Colonic mucosa (tissue), 1 donor: Measurements from ENCODE around the genes TSPYL2, MAGEH1 and UBQLN2.

DNA sequence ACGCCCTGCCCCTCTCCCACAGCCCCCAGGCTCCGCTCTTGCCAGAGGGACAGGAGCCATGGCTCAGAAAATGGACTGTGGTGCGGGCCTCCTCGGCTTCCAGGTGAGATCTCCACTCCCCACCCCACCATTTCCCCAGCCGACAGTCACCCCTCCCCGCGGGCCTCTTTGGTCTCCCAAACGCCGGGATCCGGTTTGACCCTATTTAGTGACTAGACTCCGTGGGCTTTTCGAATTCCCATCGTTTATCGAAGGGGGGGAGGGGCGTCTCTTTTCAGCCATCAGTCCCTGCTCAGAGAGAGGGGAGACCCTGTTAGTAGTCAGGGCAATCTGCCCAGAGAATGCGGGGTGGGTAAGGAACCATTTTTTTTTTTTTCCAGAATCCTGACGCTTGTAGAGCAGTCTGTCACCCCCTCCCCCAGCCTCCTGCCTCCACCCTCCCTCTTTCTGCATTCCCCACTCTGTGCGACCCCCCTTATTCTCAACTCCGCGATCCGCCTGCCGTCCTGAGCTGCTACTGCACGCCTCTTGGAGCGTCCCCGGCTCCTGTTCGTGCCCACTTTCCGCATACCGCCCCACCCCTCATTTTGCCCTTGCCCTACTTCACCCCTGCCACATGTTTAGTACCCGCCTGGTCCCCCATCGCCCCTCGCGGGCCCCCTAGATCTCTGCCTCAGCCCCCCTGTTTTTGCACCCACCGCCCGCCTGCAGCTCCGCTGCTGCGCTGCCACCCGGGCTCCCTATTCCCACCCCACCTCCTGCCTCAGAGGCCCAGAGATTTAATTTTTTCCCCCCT is 1.0 kb downstream of the MAGED1 start:
- PRO-cap: no peak

- PRO-cap: no peak
These were observed 57.5 kb upstream of the XAGE1B start for GRCh38 chrX:52574360-52574851.

- PRO-cap: bidirectional peak, plus-strand start at chrX:53082367, minus-strand start at chrX:53082110
These were observed at the start of gene TSPYL2 for GRCh38 chrX:53082277-53082468. Gene TSPYL2 (plus strand): TSS chrX:53082367.

DNA sequence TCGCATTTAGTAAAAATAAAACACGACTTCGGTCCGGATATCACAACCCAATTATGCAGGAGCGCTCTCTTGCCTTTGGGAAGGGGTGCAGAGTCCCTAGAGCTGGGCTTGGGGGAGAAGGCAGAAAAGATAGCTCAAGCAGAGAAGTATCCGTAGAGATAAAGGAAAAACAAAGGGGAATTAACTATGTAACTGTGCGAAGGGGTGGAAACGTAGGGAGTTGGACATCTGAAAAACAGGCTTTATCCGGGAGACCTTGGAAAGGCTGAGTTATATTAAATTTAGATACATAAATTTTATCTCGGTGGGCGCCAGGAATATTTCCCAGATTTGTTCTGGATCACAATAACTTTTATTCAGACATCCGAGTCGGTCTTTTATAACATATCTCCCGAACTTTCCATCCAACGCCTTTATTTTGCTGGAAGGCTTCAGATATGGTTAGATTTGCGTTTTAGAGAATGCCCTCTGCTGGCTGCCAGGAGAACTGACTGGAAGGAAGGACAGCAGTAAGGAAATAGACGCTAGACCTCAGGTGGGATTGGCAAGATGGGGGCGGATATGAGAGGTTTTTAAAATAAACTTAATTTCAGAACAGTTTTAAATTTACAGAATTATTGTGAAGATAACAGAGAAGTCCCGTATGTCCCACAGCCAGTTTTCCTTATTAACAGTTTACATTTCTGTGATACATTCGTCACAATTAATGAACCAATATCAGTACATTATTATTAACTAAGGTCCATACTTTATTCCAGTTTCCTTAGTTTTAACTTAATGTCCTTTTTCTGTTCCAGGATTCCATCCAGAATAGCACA is 4.8 kb upstream of the KANTR start:
- PRO-cap: no peak

DNA sequence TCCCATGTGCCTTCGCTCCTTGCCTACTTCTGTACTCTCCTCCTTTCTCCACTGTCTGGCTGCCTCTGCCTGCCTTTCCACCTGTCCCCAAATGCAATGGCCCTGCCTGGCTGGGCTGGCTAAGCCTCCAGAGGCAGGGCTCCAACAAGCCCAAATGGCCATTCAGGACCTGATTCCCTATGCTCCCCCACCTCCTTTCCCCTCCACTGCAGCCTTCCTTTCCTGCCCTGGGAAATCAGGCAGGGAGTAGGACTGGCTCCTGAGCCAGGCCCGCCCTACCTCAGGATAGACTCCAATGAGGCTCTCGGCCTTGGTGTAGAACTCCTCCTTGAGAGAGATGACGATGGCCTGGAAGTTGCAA is 42.1 kb downstream of the SMC1A start:
- PRO-cap: unidirectional peak, minus-strand start at position 88 of the sequence

DNA sequence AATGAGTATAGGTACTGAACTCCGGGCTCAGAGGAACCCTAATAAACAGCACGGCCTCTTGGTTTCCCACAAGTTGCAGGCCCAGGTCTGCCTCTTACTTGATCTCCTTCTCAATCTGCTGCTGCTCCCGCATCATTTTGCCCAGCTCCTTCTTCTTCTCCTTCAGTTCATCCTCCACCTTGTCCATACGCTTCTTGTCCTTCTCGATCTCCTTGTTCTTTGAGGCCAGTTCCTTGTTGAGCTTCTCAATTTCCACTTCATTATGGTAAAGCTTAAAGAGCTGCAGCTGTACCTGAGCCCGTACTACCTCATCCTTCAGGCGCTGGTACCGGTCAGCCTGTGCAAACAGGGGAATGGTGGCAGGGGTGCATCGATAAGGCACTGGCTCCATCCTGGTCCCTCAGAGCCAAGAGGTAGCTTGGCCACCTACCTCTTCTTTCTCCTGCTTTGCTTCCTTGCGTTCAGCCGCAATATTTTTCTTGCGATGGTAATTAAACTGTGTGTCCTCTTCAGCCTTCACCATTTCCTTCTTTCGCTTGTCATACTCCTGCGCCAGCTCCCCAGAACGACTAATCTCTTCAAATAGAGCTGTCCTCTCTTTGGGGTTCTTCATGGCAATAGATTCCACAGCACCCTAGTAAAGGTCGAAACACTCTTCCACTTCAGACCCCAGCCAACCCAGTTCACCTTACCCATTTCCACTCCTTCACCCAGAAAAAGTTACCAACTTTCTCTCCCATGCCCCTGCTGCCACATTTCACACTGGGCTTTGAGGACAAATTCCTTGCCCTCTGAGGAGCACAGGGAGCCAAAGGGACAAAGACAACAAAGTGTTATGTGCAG is 9.4 kb downstream of the SMC1A start:
- PRO-cap: no peak

DNA sequence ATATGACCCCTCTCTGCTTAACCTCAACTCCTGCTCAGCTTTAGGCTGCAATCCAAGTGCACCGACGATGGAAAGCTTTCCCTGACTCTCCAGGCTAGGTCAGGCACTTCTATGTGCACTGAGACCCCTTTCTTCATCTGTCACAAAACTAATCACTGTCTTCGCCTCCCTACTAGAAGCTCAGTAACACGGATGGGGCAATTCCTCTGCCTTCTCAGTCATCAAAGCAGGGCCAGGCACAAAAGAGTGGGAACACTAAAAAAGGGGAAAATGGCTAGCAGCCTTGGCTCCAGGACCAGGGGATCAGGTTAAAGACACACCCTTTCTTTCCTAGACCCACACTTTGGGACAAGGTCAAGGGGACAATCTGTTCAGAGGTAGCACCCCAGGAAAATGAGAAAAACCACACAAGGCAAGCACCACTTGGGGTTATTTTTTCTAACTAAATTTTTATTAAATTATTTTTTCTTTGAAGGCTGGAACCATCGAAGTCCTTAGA is 97.6 kb upstream of the HSD17B10 start:
- PRO-cap: no peak

DNA sequence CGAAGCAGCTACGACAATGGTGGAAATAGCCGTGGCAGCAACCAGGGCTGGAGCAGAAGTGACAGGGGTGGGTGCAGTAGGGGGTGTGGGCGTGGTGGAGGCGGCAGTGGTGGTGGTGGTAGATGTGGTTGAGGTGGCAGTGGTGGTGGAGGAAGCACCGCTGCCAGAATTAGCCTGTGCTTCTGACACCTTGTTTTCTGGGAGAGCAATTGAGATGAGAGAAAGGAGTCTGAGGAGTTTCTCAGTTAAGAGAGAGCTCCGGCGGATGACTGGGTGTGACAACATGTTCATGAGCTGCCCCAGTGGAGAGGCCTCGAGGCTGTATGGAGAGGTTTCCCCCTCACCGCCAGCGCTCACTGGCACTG is 113.5 kb upstream of the HSD17B10 start:
- PRO-cap: no peak

- PRO-cap: no peak
These were observed 121.6 kb downstream of the HUWE1 start for GRCh38 chrX:53564822-53565412.

DNA sequence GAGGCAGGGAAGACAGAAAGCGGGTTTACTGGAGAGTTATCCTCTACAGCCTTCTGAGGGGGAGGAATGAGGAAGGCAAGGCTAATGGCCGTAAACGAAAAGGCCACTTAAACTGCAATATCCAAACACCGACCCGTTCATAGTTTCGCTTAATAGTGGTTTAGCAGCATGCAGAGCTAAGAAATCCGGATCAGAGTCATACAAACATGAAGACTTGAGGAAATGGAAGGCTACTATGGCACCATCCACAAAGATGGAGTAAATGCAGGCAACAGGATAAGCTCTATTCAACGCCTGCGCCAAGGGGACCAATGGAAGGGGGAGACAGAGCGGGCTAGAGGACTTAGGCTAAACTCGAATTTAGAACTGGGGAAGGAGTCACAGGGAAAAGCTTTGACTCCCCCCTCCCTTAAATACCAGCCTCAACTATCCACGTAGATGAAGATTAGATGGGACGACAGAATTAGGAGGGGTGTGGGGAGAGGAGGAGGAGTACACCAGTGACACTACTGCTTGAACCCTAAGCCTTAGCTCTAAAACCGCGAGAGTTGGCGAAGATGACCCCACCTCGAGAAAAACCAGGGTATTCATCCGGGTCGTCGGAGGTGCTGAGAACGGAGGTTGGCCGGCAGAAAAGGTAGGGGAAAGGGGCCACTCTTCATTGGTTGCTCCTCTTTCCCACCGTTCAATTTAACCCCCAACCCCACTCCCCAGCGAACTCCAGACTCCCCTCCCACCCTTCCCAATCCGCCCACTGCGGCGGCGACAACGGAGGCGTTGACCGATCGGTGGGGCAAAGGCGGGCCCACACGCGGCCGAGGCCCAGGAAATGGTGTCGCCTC is 3.5 kb downstream of the HUWE1 start:
- PRO-cap: unidirectional peak, plus-strand start at position 611 of the sequence

GRCh38 chrX:54045575-54045713 is 1.2 kb upstream of the PHF8 start:
- PRO-cap: no peak

- PRO-cap: no peak
These were observed 20.4 kb upstream of the TSR2 start for GRCh38 chrX:54419754-54420187.

GRCh38 chrX:54926785-54927191 is 6.2 kb downstream of the TRO start:
- PRO-cap: no peak

GRCh38 chrX:54993228-54993620 is 764 bp downstream of the PFKFB1 start:
- PRO-cap: no peak

GRCh38 chrX:54998249-54999067 is 1.7 kb upstream of the APEX2 start:
- PRO-cap: no peak

- PRO-cap: no peak
These were observed 556 bp upstream of the FAM104B start for GRCh38 chrX:55161532-55161949.

GRCh38 chrX:55451653-55452312 is at the start of gene MAGEH1:
Gene MAGEH1 (plus strand): TSS chrX:55452127.
- PRO-cap: bidirectional peak, plus-strand start at chrX:55452165, minus-strand start at chrX:55452014

GRCh38 chrX:56184776-56185536 is 47.2 kb upstream of the KLF8 start:
- PRO-cap: no peak

DNA sequence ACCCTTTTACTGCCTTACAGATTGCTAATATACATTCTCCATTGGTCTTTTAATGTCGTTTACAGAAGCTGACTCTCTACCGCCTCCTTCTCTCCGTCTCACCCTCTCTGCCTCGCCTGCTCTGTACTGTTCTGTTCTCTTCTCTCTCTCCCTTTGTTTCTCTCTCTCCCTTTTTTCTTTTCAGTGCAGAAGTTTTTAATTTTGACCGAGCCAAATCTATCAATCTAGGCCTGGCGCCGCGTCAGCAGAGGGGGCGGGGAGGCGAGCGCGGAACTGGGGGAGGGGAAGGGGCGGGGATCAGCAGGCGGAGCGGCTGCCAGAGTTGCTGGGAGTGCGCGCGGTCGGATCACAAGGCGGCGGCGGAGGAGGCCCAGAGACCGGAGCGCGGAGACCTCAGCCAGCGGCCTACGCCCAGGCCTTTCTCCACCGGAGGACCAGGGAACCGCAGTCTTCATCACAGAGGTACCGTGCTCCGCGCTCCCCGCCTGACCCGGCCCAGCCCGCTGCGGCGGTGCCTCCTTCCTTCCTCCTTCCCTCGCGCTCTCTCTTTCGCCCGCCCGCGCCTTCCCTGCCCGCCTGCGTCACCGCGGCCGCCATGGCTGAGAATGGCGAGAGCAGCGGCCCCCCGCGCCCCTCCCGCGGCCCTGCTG is at the start of gene UBQLN2:
TSS of gene UBQLN2 (plus strand) at position 349 of the 650 bp plus-strand sequence.
- PRO-cap: bidirectional peak, plus-strand start at position 351 of the sequence, minus-strand start at position 155 of the sequence; bidirectional peak, plus-strand start outside the sequence, minus-strand start at position 607 of the sequence

DNA sequence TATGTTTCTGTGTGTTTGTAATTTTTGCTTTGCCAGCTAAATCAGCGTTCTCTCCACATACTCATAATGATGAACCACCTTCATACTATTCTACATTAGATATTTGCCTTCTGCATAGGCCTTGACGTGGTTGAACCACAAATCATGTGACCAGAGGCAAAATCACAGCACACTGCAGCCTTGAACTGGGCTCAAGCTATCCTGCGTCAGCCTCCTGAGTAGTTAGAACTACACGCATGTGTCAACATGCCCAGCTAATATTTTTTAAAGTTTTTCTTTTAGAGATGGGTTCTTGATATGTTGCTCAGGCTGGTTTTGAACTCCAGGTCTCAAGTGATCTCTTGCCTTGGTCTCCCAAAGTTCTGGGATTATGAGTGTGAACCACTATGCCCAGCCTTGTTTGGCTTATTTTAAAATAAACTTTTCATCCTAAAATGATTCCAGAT is 9.6 kb downstream of the UBQLN2 start:
- PRO-cap: no peak